Mesenchymal stem cell of the bone marrow (primary cell): ENCODE measurements around a stretch of chr13.

- CAGE, long polyA plus RNA: no peak
Observed at GRCh38 chr13:28716118-28716962, 2.4 kb downstream of the SLC46A3 start.

DNA sequence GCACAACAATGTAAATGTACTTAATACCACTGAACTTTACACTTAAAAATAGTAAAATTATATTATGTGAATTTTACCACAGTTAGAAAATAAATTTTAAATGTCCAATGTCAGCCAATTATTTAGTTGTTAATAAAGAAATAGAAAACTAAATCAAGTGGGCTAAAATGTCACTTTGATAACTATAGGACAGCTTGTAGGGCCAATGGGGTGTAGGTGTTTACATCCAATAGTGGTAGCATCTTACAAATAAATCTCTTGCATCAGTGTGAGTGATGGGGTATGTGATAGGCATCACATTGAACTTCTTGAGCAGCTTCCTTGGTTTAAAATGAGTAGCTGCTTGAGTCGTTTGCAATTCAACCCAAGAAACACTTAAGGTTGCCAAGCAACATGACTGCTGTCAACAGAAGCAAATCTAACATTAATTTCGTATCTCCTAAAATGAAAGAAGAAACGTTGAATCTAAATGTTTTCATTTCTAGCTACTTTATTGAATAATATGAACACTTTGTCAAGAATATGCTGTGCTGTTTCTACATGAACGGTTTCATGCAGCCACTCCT lies 305.0 kb downstream of the MTUS2 start:
- CAGE, long polyA plus RNA: no peak

DNA sequence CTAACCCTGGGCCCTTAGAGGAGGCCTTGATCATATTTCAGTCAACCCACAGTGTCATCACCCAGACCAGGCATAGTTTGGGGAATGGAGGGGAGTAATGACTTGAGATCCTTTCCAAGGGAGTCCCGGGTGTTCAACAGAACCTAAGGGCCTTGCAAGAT lies 160.2 kb downstream of the SLC7A1 start:
- CAGE, long polyA plus RNA: no peak

DNA sequence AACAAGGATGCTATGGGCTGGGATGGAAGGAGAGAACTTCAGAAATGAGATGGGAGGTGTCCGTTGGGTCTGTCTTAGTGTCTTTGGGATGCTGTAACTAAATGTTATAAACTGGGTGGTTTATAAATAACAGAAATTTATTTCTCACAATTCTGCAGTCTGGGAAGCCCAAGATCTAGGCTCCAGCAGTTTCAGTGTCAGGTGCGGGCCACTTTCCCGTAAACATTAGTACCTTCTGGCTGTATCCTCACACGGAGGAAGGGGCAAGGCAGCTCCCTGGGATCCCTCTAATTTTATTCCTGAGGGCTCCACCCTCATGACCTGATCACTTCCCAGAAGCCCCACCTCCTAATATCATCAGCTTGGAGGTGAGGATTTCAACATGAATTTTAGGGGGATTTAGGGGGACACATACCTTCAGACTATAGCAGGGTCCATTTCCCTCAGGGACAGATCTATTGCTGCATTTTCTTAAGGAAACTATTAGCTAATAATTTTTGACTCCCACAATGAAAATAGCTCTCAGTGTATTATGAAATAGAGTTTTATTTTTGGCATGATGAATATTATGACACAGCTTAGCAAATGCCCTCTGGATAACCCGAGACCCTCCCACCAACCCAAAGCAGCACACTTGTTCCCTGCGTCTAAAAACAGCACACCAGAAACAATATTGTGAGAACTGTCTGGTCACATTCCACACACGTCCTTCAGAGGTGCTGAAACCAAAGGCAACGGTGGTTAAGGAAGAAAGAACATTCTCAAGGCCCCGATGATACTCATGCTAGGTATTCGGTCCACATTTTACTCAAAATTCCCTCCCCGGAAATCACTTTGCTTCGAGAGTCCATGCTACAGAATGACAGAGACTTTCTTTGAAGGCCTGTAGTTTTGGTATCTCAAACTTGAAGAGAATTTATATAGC lies 157.0 kb downstream of the SLC7A1 start:
- CAGE, long polyA plus RNA: no peak

DNA sequence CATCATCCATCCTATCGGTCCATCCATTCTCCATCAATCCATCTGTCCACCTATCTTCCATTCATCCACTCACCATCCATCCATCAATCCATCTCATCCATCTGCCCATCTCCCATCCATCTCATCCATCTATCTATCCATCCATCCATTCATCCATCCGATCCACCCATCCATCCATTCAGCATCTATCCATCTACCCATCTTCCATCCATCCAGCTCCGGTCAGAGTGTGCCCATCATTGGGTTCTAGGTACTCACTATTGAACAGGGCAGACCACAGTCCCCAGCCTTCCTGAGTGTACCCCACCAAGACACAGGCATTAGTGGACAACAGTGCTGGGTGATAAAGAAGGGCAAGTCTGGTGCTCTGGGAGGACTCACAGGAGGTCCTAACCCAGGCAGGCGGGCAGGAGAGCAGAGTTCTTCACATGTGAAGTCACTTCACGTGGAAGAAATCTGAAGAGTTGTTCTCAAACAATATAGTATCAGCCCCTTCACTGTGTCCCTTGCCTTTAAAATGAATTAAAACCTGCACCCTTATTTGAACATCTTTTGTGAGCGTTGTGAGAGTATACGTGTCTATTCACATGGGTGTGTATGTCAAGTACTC lies 75.4 kb downstream of the SLC7A1 start:
- CAGE, long polyA plus RNA: no peak

DNA sequence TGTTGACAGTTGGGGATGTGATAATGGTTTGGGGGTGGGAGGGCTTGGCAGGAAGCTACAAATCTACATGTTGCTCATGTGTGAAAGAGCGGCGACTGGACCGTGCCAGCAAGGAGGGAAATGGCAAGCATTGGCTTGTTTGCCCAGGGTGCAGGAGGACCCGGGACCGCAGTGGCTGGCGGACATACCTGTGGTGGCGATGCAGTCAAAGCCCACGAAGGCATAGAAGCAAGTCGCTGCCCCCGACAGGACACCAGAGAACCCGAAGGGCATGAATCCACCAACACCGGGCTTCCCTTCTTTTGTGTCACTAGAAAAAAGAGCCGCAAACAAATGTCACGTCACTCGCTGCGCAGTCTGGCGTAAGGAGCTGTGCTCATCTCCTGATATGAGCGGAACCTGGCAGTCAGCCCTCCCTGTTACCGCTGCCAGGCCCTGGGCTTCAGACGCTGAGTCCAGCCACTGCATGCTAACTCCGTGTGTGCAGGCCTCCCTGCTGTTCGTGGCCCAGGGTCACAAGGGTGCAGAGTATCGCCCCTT lies 71.5 kb downstream of the SLC7A1 start:
- CAGE, long polyA plus RNA: no peak

DNA sequence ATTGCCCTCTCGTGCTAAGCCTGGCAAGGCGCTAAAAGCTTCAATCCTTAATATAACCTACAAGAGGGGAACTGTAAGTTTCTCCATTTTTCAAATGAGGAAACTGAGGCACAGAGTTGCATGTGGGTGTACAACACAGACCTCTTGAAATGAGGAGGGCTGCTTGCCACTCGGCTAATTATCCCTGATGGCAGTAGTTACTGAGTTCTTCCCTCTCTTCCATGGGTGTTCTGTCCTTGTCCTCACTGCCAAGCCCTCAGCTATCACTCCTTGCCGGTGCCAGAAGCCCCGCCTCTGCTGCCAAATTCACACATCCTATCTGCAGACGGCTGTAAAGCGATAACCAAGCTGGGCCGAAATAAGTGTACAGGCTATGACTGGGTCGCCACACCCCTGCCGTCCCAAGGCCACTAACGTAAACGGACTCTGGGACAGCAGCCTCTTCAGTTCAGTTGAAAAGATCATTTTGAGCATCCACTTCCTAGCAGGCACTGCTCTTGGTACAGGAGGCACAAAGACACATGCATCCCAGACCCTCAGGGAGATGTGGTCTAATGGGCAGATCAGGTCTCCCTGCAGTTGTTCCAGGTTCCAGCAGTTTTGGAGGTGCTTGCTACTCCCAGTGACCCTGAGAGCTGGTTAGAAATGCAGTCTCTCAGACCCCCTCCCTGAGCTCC lies 13.3 kb downstream of the SLC7A1 start:
- CAGE, long polyA plus RNA: no peak

DNA sequence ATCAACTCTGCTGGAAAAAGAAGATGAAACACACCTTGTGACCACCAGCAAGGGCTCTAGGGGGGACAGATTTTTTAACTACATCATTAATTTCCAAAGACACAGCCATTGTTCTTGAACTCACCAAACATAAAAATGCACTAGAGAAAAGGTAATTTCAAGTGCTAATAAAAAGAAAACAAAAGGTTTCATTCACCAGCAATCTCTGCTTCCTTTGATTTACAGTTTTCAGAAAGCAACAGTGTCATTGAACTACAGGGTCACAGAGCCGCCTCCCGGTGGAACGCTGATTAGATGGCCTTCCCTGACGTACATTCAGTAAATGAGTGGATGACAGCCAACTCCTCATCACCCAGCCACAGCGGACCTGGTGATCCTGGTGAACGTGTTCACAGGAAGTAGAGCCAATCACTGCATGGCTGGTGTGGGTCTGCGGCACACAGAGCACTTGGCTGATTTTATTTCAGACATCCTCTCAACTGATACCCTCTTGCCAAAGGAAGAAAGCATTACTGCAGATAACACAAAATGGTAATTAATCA lies 83.8 kb upstream of the SLC7A1 start:
- CAGE, long polyA plus RNA: no peak

DNA sequence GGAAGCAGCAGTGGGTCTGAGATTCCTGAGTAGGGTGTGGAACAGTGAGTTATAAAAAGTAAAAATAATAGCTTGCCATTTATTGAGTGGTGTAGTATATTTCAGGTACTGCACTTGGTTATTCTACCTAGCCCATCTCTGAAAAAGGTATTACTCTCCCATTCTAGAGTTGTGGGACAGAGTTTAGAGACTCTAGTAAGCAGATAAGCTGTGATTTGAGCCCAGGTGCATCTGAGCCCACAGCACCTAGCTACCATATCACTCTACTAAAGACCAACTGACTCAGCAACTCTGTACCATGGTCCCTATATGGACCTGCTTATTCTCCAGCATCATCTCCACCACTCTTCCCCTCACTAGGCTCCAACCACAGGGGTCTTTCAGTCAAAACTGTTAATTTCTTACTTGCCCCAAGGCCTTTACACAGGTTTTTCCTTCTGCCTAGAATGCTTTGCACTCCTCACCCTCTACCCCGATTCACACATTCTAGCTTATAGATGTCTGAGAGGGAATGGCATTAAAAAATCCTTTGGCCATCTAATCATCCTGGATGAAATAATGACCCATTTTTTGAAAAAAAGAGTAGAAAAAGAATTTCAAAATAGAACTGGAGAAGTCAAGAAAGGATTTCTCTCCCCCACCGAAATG lies 64.4 kb downstream of the UBL3 start:
- CAGE, long polyA plus RNA: no peak

DNA sequence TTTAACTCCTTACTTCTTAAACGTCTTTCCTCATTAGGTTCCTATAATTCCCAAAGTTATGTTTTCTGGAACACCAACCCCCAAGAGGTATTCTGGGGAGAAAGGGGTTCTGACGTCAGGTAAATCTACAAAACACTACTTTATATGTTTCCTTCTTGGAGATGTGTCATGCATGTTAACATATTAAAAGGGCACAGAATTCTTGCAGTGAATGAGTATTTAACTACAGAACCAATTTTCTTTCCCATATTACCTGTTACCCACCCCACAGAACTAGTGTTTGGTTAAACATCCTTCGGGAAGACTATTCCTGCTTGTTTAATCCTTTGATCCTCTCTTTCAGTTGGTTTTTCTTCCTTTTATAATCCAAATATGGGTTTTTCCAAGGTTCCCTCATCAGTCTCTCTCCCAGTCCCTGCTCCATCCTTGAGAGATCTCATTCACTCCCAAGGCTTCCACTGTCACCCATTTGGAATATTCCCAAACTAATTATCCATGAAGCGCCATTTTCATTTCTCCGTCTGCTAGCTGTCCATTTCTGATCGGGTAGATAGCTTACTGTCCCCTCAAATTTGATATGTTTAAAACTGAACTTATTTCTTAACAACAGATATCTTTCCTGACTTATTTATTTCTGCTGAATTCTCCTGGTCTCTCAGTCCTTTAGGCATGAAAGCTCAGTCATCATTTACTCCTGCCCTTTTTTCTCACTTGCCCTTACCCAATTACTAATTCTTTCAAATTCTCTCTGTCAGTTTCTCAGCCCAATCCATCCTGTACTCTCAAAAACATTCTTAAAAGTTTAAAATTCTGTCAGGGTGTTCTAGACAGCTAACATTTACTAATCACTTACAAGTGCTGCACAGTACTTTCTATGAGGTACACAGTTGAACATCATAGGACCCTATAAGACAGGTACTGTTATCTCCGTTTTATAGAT lies 59.7 kb downstream of the UBL3 start:
- CAGE, long polyA plus RNA: no peak

DNA sequence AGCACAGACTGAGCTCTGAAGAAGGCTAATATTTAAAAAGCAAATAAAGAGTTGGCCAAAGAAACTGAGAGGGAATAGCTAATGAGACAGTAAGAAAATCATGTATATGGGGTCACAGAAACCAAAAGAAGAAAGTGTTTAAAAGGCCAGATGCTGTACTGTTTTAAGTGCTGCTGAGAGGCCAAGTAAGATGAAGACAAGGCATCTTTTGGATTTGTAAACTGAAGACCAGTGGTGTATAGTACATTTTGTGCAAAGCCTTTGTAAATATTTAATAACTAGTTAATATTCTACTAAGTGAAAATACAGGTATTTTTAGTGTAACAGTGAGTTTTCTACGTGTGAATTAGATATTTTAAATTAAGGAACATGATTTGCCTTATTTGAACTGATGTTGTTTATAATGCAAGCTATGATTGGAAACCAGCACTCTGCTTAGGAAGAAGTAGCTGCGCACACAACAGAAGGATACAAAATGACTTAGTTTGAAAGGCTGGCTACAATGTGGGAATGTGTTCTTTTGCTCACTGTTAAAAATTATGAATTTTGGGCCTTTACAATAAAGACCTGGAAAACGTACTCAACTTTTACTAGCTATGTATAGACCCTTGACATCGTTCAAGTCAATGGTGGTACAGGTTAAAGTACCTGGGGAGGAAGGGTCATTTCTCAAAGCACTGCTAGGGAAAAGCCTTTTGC lies 39.9 kb downstream of the UBL3 start:
- CAGE, long polyA plus RNA: no peak

DNA sequence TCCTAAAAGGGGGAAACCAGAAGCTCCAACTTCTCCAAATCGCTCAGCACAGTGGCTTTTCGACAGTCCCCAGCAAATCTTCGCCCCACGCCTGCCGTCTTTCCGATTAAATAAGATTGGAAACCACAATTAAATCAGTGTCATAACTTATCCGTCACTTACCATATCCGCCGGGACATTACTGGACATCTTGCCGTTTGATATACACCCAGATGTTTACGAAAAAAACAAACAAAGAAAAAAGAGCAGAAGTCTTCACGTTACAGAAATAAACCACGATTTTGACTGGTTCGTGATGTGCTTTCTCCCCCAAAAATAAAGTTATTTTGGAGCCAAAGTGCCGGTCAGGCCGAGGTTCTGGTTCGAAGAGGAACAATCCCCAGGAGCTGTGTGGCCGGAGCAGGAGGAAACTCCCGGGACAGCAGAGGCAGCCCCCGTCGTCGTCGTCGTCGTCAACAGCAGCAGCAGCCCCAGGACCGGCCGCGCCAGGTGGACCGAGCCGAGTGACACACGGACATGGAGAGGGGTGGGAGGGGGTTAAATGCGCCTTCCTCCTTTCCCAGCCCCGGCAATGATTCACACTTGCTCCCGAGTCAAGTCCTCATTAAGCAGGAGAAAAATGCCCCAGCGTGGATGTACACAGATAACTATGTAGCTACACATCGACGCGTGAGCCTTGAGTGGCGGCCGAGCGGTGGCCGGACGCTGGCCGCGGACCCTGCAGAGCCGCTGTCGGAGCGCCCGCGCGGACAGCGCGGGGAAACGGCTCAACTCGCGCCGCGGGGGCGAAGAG lies 871 bp downstream of the UBL3 start:
- CAGE, long polyA plus RNA: no peak

- CAGE, long polyA plus RNA: no peak
Observed at GRCh38 chr13:29905746-29906293, 55.4 kb upstream of the UBL3 start.

- CAGE, long polyA plus RNA: no peak
Observed at GRCh38 chr13:29908414-29908735, 58.0 kb upstream of the UBL3 start.

DNA sequence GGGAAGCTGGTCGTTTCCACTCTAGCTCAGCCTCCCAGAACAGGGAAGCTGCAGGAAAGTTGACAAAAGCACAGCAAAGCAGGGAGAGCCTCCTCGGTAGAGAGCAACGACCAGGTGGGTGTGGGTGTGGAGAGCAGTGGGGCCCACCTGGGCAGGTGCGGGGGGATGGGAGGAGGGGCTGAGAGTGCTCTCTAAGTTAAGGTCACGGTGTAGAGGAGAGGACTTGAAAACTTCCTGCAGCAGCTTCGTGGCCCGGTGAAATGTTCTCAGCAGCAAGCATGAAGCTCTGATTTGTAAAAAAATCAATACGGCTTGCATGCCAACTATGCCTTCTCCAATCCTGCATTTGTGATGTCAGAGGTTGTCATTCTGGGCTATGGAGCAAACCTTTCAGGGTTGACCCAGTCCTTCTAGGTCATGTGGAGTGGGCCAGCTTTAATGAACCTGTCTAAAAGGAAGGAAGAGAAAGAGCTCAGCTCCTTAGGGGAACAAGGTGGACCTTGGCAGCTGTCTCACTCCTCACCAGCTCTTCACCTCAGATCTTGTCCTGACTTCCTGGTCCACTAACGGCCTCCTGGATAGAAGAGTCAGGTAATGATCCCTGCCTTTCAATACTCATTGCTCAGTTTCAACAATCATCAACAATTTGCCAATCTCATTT lies 85.8 kb upstream of the UBL3 start:
- CAGE, long polyA plus RNA: no peak

GRCh38 chr13:30148958-30149169 lies 158.5 kb downstream of the KATNAL1 start:
- CAGE, long polyA plus RNA: no peak

DNA sequence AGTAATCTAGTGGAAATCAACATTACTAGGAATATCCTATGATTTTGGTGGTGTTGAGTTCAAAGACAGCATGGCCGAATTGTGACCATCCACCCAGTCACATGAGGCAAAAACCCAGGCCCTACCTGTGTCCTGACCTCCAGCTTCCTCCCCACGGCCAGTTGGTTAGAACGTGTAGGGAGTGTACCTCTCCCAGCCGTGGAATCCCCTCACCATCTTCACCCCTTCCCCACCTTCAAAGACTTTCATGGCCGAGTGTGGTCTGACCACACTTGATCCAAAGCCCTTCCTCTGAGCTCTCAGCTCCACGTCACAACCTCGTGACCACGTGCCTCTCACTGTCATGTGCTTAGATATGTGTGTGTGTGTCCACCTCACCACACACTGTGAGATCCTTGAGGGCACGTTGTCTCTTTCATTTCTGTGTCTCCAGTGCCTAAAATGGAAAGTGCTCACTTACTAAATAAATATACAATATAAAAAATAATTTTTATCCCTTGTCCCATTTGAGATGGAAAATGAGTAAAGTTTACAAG lies 48.6 kb upstream of the UBE2L5 start:
- CAGE, long polyA plus RNA: no peak

DNA sequence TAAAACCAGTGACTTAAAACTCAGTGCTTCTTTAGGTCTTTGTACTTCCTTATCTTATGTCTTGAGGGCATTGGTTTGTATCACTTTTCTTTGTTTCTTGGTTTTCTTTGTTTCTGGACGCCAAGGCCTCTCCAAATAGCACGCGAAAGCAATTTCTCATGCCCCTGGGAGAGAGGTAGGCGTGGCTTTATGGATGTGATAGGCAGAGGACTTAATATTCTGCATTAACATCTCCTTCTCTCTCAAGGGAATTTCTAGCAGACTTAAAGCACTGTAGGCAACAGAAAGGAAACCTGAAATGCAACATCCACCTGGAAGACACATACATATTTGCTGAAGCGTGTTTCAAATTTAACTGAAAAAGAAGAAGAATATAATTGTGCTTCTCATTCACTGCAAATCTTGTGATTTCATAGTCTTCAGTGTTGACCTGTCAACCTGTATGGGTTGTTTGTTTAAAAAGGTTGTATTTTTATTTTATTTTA lies 20.7 kb downstream of the UBE2L5 start:
- CAGE, long polyA plus RNA: no peak

- CAGE, long polyA plus RNA: no peak
Observed at GRCh38 chr13:30466790-30467335, 1.1 kb upstream of the HMGB1 start.

- CAGE, long polyA plus RNA: no peak
Observed at GRCh38 chr13:30616813-30617466, 780 bp upstream of the USPL1 start.